Iris pigment epithelial cell (primary cell): Measurements from ENCODE around the gene ACAT2.

- RRBS: no CpG with 5 or more reads among the region's 4 CpGs
Observed at GRCh38 chr6:159019990-159020577, 20.1 kb upstream of the RSPH3 start.

GRCh38 chr6:159079972-159080673 is 35.3 kb upstream of the TAGAP start:
- RRBS: no CpG with 5 or more reads among the region's 6 CpGs

GRCh38 chr6:159117497-159117999 is 51.7 kb upstream of the FNDC1 start:
- RRBS: no CpG with 5 or more reads among the region's 7 CpGs

- RRBS: no CpG with 5 or more reads among the region's 7 CpGs
Observed at GRCh38 chr6:159655515-159655962, 37.5 kb downstream of the SOD2 start.

DNA sequence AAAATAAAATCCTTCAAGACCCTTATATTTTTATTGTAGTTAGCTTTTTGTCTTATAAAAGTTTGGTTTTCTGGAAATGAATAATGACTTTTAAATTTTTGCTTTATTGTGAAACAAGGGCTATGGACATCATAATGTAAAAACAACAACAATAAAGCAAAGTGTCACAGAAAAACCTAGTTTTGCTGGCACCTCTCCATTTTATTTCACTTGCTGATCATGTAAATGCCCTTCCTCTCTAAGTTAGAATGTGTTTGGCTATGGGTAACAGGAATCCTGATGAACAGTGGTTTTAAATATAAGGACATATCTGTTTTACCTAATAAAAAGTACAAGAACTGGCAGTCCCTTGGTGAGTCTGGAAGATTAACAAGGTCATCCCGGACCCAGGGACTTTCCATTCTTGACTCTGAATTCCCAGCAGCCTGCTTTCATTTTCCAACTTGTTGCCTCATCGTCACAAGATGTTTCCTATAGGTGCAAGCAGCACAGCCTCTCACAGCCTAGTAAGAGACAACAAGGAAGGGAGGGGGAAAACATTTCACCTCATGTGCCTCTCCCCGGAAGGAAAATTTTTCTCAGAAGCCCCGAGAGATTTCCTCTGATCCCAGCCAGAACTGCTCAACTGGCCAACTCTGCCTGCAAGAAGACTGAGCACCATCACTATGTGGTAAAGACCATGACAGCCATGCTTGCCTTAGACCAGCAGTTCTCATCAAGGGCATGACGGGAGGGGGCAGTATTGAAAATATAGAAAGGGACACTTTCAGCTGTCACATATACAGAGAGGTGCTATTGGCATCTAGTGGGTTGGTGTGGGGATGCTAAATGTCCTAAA is 11.2 kb upstream of the WTAP start:
- RRBS: no CpG with 5 or more reads among the region's 5 CpGs

DNA sequence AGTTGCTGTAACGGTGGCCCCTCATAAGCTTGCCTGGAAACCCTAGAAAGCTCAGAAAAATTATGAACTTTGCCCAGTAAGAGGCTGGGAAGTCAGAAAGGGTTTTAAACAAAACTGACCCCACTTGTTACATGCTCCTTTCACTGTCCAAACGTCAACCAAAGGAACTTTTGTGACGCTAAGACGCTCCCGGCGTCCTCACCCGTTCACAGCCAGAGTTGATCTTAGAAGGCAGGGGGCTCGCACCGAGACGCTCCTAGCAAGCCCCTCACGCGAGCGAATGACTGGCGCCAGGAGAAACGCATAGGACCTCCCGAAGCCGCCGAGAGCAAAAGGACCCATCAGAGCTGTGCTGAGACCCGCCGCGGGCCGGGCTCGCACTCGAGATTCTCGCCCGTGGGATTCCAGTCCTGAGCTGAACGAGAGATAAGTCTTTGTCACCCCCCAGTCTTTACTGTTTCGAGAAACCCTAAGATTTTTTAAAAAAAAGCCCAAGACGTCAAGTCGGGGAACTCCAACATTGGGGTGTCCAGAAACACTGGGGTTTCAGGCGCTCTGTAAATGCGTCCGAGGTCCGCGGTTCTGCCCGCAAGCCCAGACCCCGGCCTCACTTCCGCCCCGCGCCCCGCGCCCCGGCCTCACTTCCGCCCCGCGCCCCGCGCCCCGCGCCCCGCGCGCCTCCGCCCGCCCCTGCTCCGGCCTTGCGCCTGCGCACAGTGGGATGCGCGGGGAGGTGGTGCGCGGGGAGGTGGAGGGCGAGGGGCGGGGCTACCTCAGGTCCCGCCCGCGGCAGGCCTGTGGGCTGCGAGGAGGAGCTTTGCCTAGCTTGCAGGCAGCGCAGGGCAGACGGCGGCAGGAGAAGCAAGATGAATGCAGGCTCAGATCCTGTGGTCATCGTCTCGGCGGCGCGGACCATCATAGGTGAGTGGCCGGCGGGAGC is at the start of gene ACAT2:
Gene ACAT2 (plus strand): TSS at position 824 of the 940 bp plus-strand sequence.
- RRBS: 2% methylated on average over 16 of the region's 78 CpGs

- RRBS: no CpG with 5 or more reads among the region's 4 CpGs
Observed at GRCh38 chr6:159783717-159784192, 5.6 kb downstream of the TCP1 start.

- RRBS: no CpG with 5 or more reads among the region's 6 CpGs
Observed at GRCh38 chr6:159916848-159917210, 26.0 kb downstream of the MAS1 start.

GRCh38 chr6:159959932-159960458 is 8.9 kb upstream of the IGF2R start:
- RRBS: no CpG with 5 or more reads among the region's 4 CpGs

DNA sequence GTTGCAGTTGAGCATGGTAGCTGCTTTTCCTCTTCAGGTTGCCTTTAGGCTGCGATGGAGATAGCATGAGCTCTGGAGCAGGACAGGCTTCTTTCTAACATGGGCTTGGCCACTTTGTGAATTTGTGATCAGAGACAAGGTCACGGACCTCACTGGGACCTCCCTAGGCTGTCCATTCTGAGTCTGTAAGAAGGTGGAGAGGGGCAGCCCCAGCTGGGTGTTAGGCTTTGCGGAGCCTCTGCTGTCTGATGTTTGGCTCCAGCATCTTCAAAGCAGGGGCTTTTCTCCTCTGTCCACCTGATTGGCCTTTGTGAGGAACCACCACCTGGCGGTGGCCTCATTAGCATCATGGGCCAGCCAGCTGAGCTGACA is 11.4 kb downstream of the IGF2R start:
- RRBS: no CpG with 5 or more reads among the region's 4 CpGs

GRCh38 chr6:159981192-159982478 is 12.8 kb downstream of the IGF2R start:
- RRBS: no CpG with 5 or more reads among the region's 22 CpGs

GRCh38 chr6:160014034-160014717 is 45.3 kb downstream of the IGF2R start:
- RRBS: no CpG with 5 or more reads among the region's 4 CpGs

GRCh38 chr6:160061358-160062156 is 60.1 kb upstream of the SLC22A1 start:
- RRBS: no CpG with 5 or more reads among the region's 21 CpGs

GRCh38 chr6:160085671-160086108 is 35.9 kb upstream of the SLC22A1 start:
- RRBS: no CpG with 5 or more reads among the region's 7 CpGs

DNA sequence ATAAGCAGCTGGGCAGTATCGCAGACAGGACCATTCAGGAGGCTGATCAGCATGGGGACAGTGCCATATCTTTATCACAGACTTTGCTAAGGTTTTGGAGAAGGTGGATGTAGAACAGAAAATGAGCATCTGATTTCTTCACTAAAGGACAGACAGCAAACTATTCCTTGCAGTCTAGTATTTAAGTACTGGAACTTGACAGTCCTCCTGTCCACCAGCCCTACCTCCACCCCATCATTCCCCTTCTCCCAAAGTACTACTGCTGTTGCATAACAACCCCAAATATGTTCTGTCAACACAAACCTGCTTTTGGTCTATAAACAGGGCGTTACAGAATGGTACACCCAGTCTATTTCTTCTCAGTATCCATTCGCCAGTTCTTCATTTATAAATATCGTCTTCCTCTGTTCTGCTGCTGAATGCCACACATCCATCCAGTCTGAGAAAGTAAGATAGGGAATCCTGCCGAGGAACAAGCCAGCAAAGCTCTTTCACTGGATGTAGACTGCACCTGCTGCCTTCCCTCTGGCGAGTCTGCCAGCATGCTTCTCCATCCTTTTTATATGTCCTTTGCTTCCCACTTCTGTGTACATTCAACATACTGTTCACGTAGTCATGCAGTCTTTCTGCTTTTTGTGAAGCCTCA is 27.6 kb upstream of the SLC22A1 start:
- RRBS: no CpG with 5 or more reads among the region's 7 CpGs

DNA sequence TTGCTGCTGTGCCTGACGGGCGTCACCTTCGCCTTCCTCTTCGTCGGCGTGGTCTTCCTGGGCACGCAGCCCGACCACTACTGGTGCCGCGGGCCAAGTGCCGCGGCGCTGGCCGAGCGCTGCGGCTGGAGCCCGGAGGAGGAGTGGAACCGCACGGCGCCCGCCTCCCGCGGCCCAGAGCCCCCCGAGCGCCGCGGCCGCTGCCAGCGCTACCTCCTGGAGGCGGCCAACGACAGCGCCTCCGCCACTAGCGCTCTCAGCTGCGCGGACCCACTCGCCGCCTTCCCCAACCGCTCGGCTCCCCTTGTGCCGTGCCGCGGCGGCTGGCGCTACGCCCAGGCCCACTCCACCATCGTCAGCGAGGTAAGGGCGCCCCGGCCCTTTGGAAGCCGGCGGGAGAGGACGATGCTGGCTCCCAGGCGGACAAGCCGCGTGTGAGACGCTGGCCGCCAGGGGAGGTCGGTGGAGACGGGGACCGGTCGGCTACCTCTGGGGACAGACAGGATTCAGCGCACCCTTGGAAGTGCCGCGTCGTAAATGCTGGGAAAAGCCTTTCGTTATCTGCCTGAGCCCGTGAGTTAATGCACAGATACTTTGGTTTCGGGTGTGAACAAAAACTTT is 418 bp downstream of the SLC22A3 start:
- RRBS: 4% methylated on average over 8 of the region's 69 CpGs

DNA sequence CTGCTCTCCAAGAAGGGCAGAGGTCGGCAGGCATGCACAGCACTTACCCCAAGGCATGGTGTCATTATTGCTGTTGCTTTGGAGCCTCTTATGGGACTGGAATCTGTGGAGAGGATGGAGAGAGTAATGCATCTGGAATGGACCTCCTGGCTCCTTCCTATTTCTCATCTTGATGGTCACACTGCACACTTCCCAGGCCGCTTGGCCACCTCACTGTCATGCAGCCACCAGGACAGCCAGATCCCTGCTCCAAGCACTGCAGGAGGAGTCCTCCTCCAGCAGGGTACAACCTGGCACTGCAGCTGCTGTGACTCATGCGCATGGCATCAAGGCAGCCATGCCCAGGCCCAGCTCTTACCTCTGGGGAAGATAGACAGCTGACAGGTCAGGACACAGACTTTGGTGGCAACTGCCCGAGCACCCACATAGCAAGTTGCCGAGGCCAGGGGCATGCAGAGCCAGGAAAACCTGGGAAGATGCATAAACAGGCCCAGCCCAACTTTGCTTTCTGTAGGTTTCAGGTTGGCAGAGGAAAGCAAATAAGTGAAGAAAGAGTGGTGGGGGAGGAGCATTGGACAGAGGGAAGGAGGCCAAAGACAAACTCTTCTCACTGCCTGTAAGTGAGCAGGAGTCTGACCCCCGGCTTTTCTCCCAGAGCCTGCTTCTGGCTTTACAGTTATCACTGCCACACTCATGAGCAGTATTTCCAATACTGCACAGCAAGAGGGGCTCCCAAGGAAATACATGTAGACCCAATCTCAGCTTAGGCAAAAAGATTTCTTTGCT is 38.7 kb downstream of the SLC22A3 start:
- RRBS: no CpG with 5 or more reads among the region's 6 CpGs

DNA sequence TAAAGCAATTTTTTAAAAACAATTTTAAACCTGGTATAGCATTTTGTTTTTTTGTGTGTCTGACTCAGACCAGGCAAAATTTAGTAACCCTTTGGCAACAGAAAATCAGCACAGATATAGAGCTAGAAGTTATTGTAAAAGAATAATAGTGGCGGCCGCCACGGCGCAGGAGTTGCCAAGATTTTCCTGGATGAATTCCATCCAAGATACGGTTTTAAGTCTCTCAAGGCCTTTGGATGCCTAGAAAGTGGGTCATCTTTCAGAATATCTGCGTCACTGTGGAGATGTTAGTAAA is 82.9 kb downstream of the SLC22A3 start:
- RRBS: no CpG with 5 or more reads among the region's 6 CpGs

DNA sequence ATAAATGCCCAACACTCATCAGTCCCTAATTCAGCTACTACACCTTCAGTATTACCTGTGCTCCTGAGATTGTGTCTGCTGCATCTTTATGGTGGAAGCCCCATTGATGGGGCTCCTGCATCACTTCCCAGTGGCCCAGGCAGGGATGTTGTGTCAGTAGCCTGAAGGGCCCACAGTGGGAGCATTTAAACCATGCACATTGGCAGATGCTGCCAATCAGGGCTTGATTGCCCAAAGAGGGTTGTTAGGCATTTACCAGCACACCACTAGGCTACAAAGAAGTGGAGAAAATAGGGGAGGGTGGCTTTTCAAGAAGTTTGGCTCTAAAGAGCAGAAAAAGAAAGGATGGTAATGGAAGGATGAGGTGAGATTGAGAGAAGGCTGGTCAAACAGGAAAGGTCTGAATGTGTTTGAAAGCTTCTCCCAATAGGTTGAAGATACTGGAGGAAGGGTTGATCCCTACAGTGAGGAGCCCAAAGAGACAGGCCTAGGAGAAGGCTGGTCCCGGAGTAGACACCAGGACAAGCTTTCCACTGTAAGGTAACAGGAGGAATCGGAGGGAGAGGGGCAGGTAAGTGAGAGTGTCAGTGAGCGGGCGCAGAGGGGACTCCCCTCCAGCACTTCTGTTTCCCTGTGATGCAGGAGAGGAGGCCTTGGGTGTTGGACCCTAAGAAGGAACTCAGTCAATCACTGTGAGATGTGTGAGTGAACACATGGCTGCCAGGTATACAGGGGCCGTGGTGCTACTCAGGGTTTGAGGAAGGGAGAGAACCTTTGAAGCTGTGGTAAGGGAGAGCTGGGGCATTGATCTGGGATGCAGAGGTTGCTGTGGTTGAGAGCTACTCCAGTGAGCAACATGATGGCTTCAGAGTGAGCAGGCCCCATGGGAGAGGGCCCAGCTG is 98.8 kb downstream of the SLC22A3 start:
- RRBS: no CpG with 5 or more reads among the region's 5 CpGs

DNA sequence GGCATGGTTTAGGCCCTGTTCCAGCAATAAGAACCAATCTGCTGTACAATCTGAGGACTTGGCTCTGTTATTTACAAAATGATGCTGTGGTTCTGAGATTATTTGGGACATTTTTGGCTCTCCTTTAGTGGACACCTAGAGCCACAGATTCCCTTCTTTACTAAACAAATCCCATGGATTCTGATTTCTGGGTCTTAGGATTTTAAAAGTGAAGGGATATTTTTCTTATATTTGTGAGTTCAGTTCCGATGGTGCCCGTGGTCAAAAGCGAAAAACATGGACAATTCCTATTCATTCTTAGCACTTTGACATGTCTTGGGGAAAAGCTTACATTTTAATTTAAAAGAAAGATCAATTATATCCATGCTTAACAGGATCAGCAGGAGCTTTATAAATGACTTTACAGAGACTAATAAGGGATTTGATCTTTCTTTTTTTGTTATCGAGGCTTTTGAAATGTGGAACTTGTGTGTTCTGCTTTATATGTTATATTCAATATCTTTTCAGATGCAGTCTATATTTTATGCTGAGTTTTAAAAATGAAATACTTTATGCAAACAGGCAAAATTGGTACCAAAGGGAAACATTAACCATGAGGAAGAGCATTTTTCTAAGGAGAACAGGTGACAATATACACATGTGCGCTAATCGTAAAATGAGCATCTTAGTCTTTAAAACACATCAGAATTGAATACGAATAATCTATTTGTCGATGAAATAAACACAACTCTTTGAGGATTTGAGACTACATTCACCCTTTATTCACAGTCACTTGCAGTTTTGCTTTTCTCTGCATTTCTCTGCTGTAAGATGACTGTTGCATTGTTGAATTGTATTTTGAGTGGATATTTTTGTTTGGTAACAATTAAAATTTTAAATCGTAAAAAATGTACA is 103.8 kb downstream of the SLC22A3 start:
- RRBS: no CpG with 5 or more reads among the region's 9 CpGs